ENCODE results near the gene KCP.

- PRO-cap, result no peak
- RAMPAGE, long total RNA, 2 experiments, result no peak in any of the 2 experiments
Measured at GRCh38 chr7:128829131-128829850, 915 bp upstream of the FLNC start.

DNA sequence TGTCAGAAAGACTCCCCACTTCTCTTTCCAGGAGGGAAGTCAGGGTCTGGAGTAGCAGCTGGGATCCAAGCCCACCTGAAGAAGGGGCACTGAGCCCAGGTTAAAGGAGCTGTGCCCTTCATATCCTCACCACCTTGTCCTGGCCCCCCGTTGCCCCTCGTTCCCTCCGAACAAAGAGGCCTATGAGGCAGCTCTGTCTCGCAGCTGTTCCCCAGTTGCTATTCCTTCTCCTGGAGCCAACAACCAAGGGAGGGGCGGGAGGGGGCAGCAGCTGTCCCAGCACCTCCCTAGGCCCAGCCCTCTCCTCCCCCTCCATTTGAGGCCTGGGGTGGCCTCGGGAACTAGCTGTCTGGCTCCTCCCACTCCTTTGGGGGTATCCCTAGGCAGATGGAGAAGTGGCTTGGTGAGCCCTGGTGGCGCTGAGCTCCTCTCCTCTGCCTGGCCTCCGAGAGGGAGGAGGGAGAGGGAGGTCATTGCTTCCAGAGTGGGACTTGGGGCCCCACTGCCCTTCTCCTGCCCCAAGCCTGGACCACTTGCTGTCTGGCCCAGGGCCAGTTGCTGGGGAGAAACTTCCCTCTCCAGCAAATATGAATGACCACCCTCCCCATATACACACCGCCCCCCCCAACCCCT, 2.9 kb downstream of the FLNC start:
- PRO-cap, result no peak
- RAMPAGE, long total RNA, 2 experiments, result no peak in any of the 2 experiments

- PRO-cap, result no peak
- RAMPAGE, long total RNA, 2 experiments, result no peak in any of the 2 experiments
Measured at GRCh38 chr7:128833635-128834362, 3.6 kb downstream of the FLNC start.

DNA sequence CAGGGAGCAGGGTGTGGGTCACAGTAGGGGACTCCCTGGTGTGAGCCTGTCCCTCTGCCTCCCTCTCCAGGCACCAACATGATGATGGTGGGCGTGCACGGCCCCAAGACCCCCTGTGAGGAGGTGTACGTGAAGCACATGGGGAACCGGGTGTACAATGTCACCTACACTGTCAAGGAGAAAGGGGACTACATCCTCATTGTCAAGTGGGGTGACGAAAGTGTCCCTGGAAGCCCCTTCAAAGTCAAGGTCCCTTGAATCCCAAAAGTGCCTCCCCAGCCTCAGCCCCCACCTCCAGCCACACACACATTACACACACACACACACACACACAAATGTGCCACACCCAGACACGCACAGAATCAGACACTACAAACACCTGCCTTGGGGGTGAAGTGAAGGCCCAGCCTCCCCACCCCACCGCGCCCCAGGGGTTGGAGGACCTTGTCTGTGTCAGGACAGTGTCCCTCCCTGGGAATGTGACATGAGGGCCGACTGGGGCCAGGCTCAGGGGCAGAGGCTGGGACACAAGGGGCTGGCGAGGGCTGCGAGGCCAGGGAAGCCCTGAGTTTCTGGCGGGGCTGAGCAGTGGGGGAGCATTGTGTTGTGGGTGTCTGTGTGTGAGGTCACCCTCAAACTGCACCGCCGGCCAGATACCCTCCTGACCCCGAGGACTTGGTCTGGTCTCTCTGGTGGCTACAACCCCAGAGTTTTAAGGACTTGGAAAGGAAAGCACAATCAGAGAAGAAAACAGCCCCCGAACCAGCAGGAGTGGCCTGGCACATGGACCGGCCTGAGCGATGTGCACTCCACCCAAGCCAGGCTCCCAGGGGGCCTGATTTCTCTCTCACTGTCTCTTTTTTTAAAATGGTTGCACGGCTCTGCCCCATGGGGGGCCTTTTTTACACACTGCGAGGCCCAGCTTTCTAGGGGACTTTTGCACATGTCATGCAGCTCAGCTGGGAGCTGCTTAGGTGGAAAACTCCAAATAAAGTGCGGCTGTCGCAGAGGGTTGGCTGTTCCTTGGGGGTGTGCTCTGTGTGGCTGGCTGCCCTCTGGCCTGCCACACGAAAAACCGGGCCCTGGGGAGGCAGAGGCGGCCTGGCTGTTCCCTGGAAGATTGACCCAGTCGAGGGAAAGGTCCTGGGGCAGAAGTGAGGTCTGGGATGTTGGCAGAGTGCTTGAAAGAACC, 4.0 kb upstream of the ATP6V1F start:
- PRO-cap, result no peak
- RAMPAGE, long total RNA, 2 experiments, result no peak in any of the 2 experiments

DNA sequence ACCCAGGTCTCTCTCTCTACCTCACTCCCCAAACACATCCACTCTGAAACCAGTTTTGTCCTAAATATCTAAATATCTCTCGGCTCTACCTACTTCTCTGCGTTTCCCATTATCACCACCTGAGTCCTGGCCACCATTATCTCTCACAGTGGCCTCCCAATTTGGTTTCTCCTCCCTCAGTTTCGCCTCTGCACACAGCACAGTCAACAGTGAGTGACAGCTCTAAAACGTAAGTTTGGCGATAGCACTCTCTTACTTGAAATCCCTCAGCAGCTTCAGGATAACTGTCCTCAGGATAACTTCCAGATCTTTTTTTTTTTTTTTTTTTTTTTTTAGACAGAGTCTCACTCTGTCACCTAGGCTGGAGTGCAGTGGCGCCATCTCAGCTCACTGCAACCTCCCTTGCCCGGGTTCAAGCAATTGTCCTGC, 1.6 kb upstream of the ATP6V1F start:
- PRO-cap, result unidirectional peak, minus-strand start at position 314 of the sequence
- RAMPAGE, long total RNA, 2 experiments, result no peak in any of the 2 experiments

DNA sequence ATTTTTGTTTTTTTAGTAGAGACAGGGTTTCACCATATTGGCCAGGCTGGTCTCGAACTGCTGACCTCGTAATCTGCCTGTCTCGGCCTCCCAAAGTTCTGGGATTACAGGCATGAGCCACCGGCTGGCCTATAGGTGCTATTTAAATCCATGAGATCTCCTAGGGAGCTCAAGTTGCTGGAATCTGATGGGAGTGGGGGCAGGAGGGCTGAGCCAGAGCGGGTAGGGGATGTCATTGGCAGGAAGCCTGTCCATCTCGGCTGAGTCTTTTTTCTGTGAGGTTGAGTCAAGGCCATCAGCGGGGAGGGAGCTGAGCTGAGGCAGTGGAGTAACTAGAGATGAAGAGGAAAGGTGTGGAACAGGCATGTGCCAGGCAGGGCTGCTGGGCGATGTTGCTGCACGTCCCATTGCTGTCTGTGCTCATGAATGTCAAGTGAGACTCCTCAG, 1.6 kb downstream of the ATP6V1FNB start:
- PRO-cap, result no peak
- RAMPAGE, long total RNA, 2 experiments, result no peak in any of the 2 experiments

- PRO-cap, result no peak
- RAMPAGE, long total RNA, 2 experiments, result start-site peak on the minus strand in 1 of 2 experiments, at chr7:128910688-128910709 at its widest, 7 reads per replicate
Measured at GRCh38 chr7:128910571-128910918, at the start of gene KCP. TSS of gene KCP (minus strand) at chr7:128910709.

- PRO-cap, result no peak
- RAMPAGE, long total RNA, 2 experiments, result no peak in any of the 2 experiments
Measured at GRCh38 chr7:128911336-128912116, 1.0 kb upstream of the KCP start.

GRCh38 chr7:128941935-128942429, 4.3 kb downstream of the IRF5 start:
- PRO-cap, result no peak
- RAMPAGE, long total RNA, 2 experiments, result no peak in any of the 2 experiments

DNA sequence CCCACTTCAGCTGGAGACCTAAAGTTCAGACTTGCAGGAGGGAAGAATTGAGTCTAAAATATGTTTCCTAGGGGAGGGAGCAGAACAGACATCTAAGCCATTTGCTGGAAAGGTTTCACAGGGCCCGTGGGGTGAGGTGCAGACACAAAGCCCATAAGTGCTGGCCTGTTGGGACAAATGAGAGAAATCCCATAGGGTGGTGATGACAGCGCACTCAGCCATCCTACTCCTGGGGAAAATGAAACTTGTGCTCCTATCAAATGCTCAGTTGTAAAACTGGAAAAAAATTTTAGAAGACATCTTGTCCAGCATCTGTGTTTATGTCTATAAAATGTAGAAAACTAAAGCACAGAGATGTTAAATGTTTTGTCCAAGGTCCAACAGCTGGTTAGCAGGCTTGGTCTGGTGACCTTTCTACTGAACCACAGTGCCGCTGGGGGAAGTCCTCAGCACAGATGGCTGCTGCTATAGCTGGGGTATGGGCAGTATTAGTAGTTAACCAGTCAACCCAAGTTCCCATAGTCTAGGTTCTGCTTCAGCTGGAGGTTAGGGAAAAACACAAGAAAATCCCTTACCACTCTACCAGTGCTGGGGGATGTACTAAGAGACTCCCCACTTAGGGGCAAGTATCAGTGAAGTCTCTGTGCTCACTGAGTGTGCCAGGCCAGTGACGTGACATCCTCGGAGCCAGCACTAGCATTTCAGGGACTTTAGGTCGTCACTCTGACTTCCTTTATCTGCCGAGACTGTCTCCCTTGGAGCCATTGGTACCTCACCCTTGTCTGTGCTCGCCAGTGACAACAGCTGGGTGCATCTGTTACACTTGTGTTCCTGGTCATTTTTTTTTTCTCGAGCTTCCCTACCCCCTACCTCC, 1.8 kb downstream of the TSPAN33 start:
- PRO-cap, result no peak
- RAMPAGE, long total RNA, 2 experiments, result no peak in any of the 2 experiments

- PRO-cap, result bidirectional peak, plus-strand start at chr7:129169263, minus-strand start at chr7:129169234
- RAMPAGE, long total RNA, 2 experiments, result no peak in any of the 2 experiments
Measured at GRCh38 chr7:129169115-129169657, 19.2 kb upstream of the SMO start.

- PRO-cap, result no peak
- RAMPAGE, long total RNA, 2 experiments, result no peak in any of the 2 experiments
Measured at GRCh38 chr7:129203204-129203830, 14.9 kb downstream of the SMO start.

DNA sequence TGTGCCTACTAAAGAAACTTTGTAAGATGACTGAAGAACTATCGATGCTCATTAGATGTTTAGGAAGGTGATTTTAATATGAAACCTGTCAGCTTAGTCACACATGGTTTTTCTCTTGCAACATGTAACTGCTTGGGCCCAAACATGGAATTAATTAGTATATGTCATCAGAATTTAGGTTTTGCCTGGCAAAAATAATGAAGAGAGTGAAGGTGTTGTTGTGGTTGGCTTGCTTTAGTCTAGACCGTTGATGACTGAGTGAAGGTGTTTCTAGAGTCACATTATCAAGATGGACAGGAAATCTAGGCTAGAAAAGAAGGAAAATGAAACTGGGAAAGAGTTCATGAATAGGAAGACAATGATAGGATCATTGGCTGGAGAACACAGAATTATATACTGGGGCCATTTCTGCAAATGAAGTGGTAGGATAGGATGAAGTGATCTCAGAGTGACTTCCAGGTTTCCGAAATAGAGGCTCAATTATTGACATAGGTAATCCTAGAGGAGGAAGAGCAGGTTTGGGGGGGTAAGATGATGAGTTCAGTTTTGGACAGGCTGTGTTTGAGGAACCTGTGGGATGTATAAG, 88.8 kb upstream of the STRIP2 start:
- PRO-cap, result no peak
- RAMPAGE, long total RNA, 2 experiments, result start-site peak on the plus strand in 1 of 2 experiments, centred at position 184 of the sequence, 10 reads per replicate

GRCh38 chr7:129353829-129354389, 80.3 kb upstream of the STRIP2 start:
- PRO-cap, result no peak
- RAMPAGE, long total RNA, 2 experiments, result start-site peak on the plus strand in 1 of 2 experiments, at chr7:129354009-129354084 at its widest, 6 reads per replicate

- PRO-cap, result no peak
- RAMPAGE, long total RNA, 2 experiments, result no peak in any of the 2 experiments
Measured at GRCh38 chr7:129775493-129776044, 164.0 kb downstream of the NRF1 start.

- PRO-cap, result unidirectional peak, plus-strand start at chr7:129949531; unidirectional peak, plus-strand start at chr7:129949588; unidirectional peak, plus-strand start at chr7:129949677
- RAMPAGE, long total RNA, 2 experiments, result no peak in any of the 2 experiments
Measured at GRCh38 chr7:129949227-129950156, 3.3 kb downstream of the UBE2H start.

- PRO-cap, result no peak
- RAMPAGE, long total RNA, 2 experiments, result no peak in any of the 2 experiments
Measured at GRCh38 chr7:130140866-130141434, 64.3 kb downstream of the TMEM209 start.

- PRO-cap, result no peak
- RAMPAGE, long total RNA, 2 experiments, result no peak in any of the 2 experiments
Measured at GRCh38 chr7:130142198-130142843, 62.9 kb downstream of the TMEM209 start.

DNA sequence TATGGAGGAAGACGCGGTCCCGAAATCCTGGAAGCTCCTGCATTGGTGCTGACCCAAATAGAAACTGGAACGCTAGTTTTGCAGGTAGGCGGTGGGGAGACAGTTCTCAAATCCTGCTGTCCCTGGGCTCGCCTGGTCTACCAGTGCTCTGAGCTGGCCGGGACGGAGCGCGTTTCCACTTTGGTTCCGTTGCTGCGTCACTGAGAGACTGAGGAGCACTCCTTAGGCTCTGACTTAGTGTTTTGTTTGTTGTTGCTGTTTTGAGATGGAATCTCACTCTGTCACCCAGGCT, 15.3 kb downstream of the CPA4 start:
- PRO-cap, result no peak
- RAMPAGE, long total RNA, 2 experiments, result no peak in any of the 2 experiments

DNA sequence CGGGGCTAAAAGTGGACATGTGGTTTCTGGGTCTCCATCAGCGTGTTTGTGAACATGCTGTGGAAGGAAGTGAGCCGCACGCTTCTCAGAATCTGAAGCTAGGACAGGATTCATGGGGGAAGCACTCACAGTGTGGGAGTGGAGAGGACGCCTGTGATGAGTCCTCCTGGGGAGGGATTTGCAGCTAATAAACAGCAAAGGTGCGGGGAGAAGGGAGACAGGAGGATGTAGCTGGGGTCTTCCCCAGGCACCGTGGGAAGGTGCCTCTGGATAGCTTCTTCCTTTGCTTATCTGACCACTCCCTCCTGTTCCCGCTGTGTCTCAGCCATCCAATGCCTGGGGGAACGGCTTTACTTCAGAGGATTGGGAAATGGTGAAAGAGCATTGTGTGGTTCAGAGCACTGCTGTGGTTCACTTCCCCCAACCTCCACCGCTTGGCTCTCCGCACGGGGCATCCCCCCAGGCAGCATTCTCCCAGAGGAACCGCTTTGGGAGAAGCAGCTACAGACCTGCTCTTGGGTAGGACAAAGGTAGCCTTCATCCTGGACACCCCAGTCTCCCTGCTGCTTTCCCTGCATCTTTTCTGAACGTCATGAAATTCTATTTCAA, 5.7 kb downstream of the CPA5 start:
- PRO-cap, result no peak
- RAMPAGE, long total RNA, 2 experiments, result no peak in any of the 2 experiments

Data from body of pancreas (tissue), 2 donors.